SK-N-MC (cell line): ENCODE measurements around the genes TOR1B and NCS1.

- RRBS: no CpG with 5 or more reads among the region's 8 CpGs
Observed at GRCh38 chr9:129725918-129726121, 27.0 kb downstream of the PTGES start.

GRCh38 chr9:129763150-129763558 lies 10.3 kb upstream of the PTGES start:
- RRBS: no CpG with 5 or more reads among the region's 1 CpG

DNA sequence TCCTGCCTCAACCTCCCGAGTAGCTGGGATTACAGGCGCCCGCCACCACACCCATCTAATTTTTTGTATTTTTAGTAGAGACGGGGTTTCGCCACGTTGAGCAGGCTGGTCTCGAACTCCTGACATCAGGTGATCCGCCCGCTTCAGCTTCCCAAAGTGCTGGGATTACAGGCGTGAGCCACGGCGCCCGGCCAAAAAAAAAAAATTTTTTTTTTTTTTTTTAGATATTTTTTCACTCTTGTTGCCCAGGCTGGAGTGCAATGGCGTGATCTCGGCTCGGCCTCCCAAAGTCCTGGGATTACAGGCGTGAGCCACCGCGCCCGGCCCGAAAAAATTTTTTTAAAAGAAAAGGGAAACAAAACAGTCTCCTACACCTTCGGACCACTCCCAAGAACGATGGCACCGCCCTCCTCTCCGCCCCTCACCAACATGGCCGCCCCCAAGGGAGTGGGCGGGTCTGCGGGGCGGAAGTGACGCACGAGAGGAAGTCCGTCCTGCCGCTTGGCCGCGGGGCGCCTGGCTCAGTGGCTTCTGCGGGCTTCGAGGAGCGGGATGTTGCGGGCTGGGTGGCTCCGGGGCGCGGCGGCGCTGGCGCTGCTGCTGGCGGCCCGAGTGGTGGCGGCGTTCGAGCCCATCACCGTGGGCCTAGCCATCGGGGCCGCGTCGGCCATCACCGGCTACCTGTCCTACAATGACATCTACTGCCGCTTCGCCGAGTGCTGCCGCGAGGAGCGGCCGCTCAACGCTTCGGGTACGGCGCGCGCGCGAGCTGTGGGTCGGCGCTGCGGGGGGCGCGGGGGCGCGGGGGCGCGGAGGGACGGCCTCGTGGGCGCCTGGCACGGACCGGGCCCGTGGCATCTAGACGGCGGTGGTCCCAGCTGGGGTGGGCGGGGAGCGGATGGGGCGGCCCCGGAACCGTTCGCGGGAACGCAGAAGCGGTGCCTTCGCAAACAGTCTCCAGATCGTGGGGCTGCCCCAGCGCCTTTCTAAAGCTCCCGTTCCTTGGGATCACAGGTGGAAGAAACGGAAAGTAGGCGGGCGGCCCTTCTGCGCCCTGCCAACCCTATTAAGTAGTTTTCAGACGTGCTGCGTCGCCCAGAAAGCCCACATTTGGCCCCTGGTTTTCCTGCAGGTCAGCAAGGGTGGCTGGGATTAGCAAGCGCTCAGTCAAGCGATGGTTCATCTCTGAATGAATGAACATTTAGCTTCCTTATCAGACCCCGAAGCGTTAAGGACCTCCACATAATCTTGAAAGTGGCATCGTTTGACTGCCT lies at the start of gene TOR1B:
TOR1B (plus strand) TSS at position 524 of the 1,274 bp plus-strand sequence.
- RRBS: under 1% methylated on average over 20 of the region's 114 CpGs

GRCh38 chr9:129810981-129811601 lies 8.1 kb downstream of the TOR1B start:
- RRBS: no CpG with 5 or more reads among the region's 12 CpGs

DNA sequence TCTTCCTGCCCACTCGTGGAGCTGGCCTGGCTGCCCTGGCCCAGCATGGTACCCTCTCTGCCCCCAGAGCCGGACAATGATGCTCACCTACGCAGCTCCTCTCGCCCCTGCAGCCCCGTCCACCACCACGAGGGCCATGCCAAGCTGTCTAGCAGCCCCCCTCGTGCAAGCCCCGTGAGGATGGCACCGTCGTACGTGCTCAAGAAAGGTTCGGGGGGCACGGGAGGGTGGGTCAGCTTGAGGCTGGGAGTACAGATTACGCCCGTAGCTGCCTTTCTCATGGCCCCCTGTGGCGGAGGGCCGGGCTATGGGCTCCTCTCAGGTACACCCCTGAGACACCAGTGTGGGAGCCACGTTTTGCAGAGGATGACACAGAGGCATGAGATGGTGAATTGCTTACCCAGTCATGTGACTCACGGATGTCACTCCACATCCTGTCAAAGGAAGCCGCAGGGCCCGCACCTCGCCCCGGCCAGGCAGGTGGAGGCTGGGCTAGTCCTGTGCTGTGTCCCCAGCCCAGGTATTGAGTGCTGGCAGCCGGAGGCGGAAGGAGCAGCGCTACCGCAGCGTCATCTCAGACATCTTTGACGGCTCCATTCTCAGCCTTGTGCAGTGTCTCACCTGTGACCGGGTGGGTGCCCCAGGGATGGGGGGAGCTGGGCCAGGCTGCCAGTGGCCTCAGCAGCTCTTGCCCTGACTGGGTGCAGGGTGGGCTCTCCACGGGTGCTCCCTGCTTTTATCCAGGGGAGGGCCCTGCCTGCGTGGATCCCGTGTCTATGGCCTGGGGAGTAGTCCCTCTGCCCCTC lies 33.7 kb downstream of the USP20 start:
- RRBS: 96% methylated on average over 7 of the region's 33 CpGs

GRCh38 chr9:129886823-129887745 lies 51.8 kb downstream of the USP20 start:
- RRBS: no CpG with 5 or more reads among the region's 22 CpGs

DNA sequence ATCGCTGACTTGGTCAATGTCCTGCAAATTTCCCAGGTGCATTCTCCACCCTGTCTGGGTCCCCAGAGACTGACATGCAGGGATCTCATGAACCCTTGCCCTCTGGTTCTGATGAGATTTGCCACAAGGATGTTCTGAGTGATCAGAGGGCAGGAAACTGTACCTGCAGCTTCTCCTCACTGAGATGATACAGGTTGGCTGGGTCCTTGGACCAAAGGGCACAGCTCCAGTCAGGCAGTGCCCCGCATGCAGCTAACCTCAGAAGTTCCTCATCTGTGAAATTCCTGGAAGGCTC lies 81.1 kb downstream of the FNBP1 start:
- RRBS: no CpG with 5 or more reads among the region's 2 CpGs

DNA sequence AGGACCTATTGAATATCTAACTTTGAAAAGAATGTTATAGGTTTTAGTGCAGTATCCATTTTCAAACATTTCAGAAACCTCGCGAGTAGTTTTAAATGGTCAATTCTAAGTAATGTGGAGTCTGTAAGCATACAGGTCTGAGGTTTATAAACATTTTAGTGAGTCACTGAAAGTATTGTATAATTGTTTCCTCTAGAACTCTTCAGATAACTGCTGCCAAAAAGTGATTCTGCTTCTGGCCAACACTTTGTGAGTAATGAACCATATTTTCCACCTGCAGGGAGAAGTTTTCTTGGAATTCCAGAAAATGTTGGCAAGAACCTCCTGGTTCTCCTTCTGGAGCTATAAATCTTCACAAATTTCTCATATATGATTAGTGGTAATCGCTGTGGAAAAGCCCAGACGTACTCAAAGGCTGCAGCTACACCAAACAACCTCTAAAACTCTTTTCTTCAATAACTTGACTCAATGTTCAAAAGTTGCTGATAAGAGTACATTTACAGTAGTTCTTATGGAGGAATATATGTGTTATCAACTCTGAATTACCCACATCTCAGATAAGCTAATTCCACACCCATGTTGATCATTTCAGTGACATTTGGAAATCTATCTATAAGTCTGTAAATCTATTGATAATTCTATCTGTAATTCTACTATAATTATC lies 74.2 kb downstream of the FNBP1 start:
- RRBS: no CpG with 5 or more reads among the region's 4 CpGs

- RRBS: no CpG with 5 or more reads among the region's 18 CpGs
Observed at GRCh38 chr9:130134965-130135790, 37.0 kb upstream of the NCS1 start.

GRCh38 chr9:130171856-130173033 lies at the start of gene NCS1:
NCS1 (plus strand) TSS chr9:130172404.
- RRBS: 1% methylated on average over 53 of the region's 144 CpGs

- RRBS: 96% methylated on average over 5 of the region's 34 CpGs
Observed at GRCh38 chr9:130184960-130185957, 13.1 kb downstream of the NCS1 start.

DNA sequence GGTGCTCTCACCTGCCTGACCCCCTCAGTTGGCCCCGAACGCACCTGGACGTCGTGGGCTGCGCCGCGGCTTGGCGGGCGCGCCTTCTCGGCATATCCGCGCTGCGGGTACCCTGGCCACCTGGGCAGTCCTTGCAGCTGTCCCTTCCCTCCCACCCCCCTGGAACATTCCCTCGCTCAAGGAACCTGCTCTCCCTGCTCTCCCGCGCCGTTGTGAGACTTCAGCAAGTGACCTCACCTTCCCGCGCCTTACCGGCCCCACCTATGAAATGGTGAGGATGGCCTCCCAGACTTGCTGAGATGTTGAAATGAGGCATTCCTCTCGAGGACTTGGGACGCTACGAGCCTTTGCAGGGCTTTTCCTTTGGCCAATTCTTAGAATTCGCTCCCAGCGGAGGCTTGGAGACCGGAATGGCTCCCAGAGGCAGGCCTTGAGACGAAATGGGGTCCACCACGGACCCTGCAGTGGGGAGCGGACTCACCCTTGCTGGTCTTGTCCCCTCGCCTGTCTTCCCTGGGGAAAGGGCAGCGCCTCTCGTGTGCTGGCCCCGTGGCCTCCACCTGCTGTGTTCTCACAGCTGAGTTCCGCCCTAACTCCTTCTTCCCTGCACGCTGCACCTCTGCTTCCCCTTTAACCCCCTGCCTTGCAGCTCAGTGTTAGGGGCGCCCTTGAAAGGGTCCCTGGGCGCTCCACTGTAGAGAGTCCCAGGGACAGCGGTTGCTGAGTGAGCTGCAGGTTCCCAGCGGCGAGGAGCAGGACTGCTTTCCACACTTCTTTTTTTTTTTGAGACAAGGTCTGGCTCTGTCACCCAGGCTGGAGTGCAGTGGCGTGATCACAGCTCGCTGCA lies 842 bp downstream of the HMCN2 start:
- RRBS: no CpG with 5 or more reads among the region's 43 CpGs

GRCh38 chr9:130432876-130433194 lies 11.9 kb upstream of the ASS1 start:
- RRBS: no CpG with 5 or more reads among the region's 13 CpGs

GRCh38 chr9:130499394-130499654 lies 54.6 kb downstream of the ASS1 start:
- RRBS: no CpG with 5 or more reads among the region's 3 CpGs

GRCh38 chr9:130499655-130500416 lies 55.1 kb downstream of the ASS1 start:
- RRBS: 53% methylated on average over 4 of the region's 11 CpGs

GRCh38 chr9:130611413-130612140 lies 32.2 kb downstream of the FUBP3 start:
- RRBS: no CpG with 5 or more reads among the region's 6 CpGs

DNA sequence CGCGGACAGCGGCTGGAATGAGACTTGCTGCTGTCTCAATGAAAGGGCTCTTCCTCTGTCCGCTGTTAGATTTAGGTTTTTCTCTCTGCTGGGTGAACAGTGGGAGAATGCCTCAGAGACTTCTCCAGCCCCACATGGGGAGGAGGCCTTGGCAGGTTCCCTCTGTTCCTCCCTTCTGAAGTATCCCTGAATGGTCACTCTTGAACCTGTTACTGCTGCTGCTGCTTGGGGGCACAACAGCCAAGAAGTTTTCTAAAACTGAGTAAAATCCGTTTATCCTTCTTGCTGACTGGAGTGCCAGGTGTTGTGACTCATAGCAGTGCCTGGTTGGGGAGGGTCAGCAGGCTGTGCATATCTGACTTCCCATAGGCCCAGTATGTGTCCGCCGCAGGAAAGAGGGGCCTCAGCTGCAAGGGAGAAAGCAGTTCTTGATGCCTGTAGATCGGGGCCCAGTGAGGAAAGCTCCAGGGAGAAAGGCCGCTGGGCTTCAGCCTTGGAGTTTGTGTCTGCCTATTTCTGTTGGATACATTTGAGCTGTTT lies 38.7 kb upstream of the PRDM12 start:
- RRBS: no CpG with 5 or more reads among the region's 9 CpGs

GRCh38 chr9:130630550-130630923 lies 33.9 kb upstream of the PRDM12 start:
- RRBS: no CpG with 5 or more reads among the region's 10 CpGs

DNA sequence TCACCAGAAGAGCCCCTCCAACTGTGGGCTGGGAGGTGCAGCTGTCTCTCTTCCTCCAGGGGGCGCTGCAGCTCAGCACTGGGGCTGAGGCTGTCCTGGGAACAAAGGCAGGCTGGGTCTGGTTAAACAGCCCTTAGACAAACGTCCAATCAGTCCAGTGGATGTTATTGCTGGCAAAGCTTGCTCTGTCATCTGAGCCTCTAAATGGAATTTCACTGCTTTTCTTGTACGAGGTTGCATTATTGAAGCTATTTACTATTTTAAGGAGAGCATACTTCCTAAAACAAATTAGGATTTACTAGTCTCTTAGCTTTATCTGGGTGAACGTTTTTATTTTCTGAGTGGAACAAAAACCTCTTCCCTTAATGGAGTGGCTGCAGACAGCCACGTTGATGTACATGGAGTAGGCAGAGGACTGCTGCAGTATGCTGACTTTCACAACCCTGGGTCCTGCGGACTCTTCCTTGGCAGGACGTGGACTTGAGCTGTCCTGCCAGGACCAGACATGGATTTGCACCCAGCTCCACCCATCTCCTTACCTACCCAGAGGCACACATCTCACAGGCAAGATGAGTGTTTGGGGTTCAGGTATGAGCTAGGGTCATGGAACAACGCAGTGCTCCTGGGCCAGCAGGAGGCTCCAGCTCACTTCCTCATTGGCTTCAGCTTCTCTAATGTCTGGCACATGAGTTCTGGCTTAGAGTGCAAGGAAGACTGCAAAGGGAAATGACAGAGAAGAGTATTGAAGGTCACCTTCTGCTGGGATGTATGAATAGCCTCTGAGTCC lies 7.8 kb downstream of the EXOSC2 start:
- RRBS: no CpG with 5 or more reads among the region's 8 CpGs

DNA sequence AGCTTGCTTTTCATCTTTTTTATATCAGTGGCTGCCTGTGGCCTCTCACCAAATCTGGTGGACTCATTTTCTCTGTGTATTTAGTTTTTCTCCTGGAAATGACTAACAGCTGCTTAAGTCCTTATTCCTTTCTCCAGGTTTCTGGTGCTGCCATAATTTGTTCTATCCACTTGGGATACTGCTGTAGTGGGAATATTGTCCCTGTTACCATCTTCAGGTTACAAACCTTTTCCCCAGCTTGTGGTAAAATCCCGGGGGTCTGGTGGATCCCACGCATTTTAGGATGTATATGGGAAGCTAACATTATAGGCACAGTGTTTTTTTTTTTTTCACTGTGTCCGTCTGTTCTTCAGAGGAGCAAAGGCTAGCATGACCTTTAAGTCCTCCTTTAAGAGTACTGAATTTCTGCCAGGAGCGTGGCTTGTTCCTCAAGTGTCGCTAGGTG lies 38.9 kb downstream of the EXOSC2 start:
- RRBS: no CpG with 5 or more reads among the region's 5 CpGs